ENCODE measurements around the genes PDYN, ZNF343, NOP56 and ATRN.

DNA sequence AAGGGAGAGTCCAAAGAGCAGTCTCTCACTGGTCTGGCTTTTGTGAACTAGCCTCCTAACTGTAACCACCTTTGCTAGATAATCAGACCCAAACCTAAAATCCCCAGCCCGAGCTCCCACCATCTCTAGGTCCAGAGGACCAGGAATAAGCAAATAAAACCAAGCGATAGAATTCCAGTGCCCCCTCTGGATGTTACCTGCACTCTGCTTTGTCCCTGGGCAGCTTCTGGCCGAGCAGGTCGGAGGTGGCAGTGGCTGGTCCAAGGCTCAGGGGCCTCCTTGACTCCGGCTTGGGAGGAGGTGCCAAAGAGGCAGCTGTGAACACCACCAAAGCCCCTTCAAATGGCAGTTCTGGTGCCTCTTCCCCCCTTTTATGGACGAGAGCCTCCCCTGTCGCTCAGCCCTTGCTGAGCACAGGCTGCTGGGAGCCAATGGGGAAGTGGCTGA, at the start of gene PDYN:
TSS of gene PDYN (minus strand) at position 345 of the 447 bp plus-strand sequence.
- RRBS, result no CpG with 5 or more reads among the region's 7 CpGs

DNA sequence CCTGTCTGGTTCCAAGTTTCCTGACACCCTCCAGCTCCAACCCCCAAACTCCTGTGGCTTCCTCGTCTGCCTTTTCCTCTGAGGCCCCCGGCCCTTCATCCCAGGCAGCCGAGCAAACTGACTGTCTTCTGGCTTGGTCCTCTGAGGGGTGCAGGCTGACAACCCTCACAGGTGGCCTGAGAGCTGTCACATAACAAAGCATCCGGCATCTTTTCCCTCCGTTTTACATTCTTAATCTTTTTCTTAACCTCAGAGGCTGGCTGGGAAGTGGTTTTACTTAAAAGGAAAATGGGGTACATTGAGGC, 2.1 kb downstream of the STK35 start:
- RRBS, result 6% methylated on average over 3 of the region's 5 CpGs

GRCh38 chr20:2145969-2147076, 44.7 kb downstream of the STK35 start:
- RRBS, result no CpG with 5 or more reads among the region's 24 CpGs

- RRBS, result no CpG with 5 or more reads among the region's 12 CpGs
Observed at GRCh38 chr20:2236922-2237420, 58.8 kb upstream of the TGM3 start.

DNA sequence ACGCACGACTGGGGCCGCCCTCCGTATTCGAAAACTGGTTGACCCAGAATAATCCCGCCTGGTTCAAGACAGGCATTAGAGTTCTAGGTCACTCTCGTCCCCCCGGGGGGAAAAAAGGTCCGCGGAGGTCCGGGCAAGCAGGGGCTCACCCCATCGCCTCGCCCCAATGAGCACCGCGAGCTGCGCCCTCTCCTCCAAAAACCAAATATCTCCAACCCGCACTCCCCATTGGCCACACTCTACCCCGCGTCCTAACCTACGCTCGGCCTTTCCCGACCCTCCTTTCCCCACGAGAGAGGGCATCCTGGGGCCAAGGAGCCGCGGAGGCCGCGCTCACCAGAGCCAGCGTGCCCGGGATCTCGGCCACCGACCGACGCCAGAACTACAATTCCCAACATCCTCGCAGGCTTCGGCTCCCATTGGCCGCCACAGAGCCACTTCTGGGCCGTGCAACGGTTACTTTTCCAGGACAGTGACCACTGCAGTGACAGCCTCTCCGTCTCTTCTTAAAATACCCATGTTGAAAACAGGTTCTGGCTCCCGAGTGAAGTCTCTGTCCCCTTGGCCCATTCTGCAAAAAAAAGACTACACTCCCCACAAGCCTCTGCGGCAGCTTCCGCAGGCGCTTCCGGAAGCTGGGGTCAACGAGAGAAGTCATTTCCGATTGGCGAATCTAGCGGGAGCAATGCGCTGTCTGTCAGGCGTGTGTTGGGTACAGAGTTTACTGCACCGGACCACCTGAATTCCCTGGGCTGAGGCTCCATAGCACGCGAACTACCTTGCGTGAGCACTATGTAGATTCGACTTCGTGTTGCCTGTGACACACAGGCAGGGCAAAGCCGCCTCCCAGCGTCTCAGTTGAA, at the start of gene ZNF343:
TSS of gene ZNF343 (minus strand) at position 372 of the 863 bp plus-strand sequence.
- RRBS, result under 1% methylated on average over 5 of the region's 58 CpGs

DNA sequence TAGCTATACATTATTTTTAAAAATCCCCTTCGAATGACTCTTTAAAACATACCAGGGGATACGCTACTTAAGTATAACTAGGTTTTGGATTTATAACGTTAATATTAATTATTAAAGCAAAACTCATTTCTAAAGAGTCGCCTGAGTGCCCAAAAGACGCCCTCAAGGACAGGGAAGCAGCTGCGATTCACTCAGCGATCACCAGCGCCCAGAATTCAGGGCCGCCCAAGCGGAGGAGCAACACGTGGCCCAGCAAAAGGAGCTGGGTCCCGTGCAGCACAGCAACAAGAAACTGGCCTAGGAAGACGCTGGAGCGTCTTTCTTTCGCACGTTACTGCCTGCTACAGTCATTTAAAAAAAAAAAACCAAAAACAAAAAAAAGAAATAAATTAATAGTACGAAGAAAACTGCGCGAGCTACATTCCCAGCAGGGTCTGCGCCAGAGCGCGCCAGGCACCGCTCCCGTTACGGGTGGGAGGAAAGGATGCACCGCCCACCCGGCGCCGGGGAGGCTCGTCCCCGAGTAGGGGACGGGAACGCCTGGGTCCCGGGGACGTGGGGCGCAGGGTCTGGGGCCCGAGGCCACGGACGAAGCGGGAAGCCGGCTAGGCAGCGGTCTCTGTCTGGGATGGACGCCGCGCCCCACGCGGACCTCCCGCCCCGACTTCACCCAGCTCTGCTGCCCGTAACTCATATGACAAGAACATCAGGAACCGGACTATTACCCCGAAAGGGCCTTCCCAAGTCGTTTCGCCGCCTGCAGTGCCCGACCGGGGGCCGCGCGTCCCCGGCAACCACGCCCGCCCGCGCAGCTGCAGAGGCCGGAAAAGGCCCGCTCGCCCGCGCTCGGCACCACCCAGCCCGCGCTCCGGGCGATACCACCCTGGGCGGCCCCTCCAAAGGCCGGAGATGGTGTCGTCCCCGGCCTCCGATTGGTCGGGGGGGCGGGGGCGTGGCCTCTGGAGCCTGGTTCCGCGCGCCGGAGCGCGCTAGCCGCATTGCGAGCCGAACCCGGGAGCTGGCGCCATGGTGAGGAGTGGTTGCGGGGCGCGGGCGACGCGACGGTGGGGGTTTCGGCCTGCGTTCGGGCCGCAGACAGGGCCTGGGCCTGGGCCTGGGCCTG, at the start of gene NOP56:
TSS of gene NOP56 (plus strand) at position 998 of the 1,123 bp plus-strand sequence.
- RRBS, result 2% methylated on average over 42 of the region's 105 CpGs

GRCh38 chr20:2729373-2729822, 36.8 kb downstream of the EBF4 start:
- RRBS, result no CpG with 5 or more reads among the region's 5 CpGs

DNA sequence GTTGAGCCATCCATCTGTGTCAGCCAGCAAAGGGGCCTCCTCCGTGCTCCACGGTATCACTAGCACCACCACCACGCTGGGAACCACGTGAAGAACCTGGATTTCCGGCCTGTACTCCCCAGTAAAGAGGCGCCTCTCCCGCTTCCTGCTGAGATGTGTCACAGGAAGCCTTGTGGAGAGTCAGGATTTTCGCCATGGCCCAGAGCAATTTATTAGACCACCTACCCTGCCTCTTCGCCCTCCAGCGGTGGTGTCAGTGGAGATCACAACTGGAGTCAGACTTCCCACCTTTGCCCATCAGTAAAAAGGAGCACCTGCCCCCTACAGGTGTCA, 28.7 kb downstream of the CPXM1 start:
- RRBS, result 92% methylated on average over 3 of the region's 10 CpGs

DNA sequence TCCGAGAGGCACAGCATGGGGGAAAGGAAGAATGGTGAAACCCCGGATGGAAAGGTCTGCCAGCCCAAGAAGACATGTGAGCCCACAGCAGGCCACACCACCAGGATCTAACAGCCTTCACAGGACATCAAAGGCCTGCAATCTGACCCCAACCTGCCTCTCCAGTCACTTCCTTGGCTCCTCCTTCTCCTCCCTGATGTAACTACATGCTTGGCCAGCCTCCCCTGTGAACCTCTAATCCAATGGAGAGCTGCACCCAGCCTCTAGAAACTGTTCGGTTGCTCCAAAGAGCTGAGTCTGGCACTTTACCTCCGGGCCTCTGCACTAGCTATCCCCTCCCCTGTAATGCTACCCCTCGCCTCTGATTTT, 1.5 kb downstream of the CPXM1 start:
- RRBS, result 67% methylated on average over 2 of the region's 5 CpGs

GRCh38 chr20:2819973-2820894, 4.1 kb downstream of the TMEM239 start:
- RRBS, result 80% methylated on average over 3 of the region's 32 CpGs

GRCh38 chr20:2836005-2836582, 4.4 kb downstream of the PCED1A start:
- RRBS, result no CpG with 5 or more reads among the region's 5 CpGs

DNA sequence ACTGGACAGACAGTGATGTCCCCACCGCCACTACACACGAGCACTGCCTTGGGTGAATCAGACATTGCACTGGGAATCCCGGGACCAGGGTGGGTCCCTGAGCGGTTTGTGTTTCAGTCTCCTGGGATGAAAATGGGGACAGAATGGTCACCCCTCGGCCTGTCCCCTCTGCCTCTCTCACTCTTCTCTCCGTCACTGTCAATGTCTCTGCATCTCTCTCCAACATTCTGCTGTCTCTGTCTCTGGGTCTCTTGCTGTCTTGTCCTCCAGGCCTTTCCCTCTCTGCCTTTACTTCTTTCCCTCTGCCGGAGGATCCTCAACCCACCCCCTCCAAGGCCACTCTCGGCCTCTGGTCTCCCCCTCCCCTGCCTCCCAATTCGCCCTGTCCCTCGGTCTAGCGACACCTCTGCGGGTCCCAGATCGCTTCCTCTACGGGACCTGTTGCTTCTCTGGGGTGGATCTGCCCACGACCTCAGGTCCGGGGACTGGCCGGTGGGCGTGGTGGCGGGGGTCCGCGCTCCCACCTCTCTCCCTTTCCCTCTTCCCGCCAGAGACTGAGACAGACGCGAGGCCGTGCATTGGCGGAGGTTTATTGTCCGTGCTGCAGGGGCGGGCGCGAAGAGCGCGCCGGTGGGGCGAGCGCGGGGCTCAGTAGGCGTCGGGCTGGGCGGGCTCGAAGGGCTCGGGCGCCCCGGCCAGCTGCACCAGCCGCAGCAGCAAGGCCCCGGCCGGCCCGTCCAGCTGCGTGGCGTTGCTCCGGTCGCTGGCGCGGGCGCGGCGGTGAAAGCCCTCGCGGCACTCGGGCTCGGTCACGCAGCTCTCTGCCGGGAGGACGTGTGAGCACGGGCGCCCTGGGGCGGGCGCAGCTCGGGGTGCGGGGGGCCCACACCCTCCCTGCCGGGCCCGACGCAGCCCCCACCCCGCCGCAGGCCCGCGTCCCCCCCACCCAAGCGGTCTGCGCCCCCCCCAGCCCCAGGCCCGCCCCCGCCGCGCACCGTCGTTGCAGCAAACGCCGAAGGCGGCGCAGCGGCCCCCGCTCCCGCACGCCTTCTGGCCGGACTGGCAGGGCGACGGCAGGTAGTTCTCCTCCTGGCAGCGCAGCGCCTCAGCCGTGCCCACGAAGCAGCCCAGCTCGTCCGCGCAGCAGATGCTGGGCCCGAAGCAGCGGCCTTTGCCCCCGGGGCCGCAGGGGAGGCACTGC, 2.1 kb downstream of the AVP start:
- RRBS, result 36% methylated on average over 31 of the region's 106 CpGs

GRCh38 chr20:3166734-3167157, 6.6 kb downstream of the LZTS3 start:
- RRBS, result no CpG with 5 or more reads among the region's 21 CpGs

DNA sequence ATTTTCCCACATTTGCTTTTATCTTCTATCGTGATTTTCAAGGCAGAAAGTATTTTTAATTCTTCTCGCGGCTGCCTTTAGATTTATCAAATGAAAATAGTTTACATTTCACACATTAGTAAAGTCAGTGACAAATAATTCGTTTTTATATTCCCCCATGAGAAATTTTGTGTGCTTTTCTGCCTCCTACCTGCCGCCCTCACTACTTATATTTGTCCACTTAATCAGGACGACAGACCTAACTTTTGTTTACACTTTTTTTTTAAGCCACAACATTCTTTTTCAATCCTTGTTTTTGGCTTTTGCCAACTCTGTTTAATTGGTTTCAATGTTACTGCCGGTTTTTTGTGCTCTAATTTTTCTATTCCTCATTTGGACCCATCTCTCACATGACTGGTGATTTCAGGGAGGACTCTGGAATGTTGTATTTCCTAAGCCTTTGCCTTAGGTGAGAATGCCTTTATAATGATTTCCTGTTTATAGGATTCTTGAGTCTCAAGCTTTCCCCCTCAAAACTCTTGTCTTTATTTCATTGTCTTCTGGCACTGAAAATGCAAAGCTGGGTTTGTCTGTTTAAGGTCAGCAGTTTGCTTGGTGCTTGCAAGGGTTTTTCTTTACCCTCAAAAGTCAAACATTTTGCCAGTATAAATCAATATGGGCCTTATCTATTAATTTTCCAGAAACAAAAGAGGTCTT, 1.4 kb upstream of the LZTS3 start:
- RRBS, result no CpG with 5 or more reads among the region's 7 CpGs

DNA sequence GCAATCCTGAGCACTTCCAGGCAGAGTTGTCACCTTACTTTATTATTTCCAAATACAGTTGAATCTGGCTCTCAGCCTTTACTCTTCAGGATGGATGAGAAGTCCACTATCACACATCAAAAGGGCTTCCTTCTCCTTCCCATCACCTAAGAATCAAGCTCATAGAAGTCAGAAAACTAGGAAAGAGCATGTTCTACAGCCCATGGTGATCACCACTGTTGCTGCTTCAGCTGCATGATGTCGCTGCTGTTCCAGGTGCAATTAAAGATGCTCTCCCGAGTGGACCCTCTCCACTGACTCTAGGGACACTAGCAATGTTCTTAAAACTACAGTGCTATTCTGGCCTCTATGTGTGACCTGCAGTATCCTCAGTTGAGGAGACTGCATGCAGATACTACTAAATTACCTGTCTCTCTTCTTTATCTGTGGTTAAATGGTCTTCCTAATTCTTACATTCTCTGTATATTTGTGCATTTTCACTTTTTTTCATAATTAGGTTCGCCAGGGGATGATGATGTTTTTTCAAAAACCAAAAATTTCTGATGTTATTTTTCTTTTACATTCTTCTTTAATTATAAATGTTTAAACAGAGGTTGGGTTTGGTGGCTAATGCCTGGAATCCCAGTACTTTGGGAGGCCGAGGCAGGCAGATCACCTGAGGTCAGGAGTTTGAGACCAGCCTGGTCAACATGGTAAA, 52.6 kb downstream of the DNAAF9 start:
- RRBS, result no CpG with 5 or more reads among the region's 4 CpGs

DNA sequence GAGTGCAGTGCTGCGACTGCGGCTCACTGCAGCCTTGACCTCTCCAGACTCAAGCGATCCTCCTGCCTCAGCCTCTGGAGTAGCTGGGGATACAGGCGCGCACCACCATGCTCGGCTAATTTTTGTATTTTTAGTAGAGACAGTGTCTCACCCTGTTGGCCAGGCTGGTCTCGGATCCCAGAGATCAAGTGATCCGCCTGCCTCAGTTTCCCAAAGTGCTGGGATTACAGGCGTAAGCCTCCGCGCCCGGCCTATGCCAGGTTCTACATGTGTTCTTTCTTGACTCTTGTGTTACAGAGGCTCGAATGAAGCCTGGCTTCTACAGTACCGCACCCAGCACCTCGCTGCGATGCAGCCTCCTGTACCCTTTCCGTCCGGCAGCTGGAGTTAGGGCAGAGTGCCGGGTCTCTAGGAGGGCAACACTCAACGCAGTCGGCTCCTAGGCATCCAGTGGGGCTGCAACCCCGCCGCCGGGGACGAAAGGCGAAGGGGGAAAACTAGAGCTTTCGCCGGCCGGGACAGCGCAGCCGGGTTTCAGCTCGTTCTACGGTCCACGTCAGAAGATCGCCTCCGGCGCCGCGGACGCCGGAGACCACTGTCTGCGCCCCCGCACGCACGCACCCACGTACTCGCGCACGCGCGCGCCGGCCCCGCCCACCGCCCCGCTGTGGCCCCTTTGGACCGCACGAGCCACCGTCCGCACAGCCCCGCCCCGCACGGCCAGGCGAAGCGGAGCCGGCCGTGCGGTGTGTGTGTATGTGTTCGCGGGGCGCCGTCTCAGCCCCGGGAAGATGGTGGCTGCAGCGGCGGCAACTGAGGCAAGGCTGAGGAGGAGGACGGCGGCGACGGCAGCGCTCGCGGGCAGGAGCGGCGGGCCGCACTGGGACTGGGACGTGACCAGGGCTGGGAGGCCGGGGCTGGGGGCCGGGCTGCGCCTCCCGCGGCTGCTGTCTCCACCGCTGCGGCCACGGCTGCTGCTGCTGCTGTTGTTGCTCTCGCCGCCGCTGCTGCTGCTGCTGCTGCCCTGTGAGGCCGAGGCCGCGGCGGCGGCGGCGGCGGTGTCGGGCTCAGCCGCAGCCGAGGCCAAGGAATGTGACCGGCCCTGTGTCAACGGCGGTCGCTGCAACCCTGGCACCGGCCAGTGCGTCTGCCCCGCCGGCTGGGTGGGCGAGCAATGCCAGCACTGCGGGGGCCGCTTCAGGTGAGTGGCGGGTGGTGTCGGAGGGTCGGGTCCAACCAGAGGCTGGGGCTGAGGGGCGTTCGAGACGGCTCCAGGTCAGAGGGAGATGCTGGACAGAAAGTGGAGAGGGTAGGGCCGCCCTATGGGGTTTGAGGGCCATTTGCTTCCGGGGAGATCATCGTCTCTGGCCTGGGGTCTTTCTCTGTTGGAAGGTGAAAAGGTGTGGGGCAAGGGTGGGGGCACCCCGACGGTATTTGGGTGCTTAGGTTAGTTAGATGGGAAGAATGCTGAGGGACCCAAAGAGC, at the start of gene ATRN:
TSS of gene ATRN (plus strand) at position 702 of the 1,485 bp plus-strand sequence.
- RRBS, result under 1% methylated on average over 40 of the region's 130 CpGs

DNA sequence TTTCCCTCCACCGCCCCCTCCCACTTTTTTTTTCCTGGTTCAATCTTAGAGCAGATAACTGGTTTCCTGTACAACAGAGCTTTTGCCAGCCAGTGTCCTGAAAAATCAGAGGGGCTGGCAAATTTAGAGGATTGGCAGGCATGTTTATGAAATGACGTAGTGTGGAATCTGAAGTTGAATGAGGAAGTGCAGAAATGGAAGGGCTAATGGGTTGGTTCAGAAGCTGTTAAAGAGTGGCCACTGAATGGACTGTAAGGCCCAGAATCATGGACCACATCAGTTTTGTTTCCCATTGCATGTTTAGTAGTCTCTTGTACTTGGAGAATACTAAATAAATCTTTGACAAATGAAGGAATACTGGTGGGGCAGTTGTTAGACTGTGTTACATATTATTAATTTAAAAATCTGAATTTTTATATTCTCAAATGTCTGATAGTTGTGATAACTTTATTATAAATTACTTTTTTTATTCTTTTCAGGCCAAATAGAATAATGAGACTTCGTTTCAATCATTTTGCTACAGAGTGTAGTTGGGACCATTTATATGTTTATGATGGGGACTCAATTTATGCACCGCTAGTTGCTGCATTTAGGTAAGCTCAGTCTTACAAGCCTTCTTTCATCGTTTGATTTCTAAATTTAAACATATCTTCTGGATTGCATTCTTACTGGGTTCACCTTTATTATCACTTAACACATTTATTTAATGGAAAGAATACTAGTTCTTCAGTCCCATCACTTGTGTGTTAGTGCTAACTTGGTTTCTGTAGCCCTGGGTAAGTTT, 69.1 kb downstream of the ATRN start:
- RRBS, result no CpG with 5 or more reads among the region's 5 CpGs

DNA sequence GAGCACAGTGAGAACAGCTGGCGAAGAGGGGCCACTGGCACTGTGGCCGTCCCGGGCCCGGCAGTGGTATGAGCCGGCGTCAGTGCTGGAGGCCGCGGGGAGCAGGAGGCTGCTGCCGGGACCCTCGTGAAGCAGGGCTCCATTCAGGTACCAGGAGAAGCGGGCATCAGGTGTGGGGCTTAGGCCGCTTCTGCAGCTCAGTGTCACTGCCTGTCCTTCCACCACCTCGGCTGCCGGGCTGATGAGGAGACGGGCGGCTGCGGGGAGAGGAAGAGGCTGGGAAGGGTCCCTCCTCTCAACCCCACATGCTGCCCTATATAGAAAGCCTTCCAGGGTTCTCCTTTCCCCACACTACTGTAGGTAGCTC, 13.2 kb downstream of the SIGLEC1 start:
- RRBS, result 62% methylated on average over 11 of the region's 17 CpGs

- RRBS, result 72% methylated on average over 4 of the region's 7 CpGs
Observed at GRCh38 chr20:3731696-3732073, 800 bp upstream of the HSPA12B start.

- RRBS, result no CpG with 5 or more reads among the region's 9 CpGs
Observed at GRCh38 chr20:3755261-3755832, 12.2 kb downstream of the ADISSP start.